GM19240 (cell line): ENCODE measurements around a stretch of chr9.

- RRBS = no CpG with 5 or more reads among the region's 14 CpGs
These were observed 28.0 kb upstream of the CKS2 start for GRCh38 chr9:89282922-89283497.

DNA sequence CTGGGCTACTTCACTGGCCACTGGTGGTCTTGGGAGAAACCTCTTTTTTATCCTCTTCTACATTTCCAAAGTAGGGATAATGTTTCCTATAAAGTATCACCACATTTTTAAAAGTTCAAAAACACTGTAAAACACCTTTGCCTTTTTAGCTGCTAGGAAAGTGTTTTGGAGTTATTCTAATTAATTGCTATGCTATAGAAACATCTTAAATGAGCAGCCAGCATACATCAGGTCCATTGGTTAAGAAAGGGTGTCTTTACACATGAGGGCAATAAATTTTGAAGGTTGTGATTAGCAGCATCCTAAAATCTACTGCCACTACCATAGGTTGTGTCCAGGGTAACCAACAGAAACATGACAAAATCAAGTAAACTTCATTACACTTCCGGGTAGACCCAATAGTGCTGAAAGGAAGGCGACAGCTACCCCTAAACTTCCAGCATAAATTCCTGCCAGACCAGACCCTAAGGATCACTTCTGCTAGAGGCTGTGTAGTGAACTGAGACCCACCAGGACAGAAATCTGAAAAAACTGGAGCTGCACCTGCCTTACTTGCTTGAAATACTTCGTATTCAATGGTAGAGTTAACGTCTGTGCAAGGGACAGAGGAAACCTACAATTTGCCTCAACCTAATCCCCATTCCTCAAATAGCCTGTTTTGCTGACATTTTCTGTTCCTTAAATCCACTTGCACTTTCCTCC, 1.2 kb upstream of the SECISBP2 start:
- RRBS = no CpG with 5 or more reads among the region's 4 CpGs

DNA sequence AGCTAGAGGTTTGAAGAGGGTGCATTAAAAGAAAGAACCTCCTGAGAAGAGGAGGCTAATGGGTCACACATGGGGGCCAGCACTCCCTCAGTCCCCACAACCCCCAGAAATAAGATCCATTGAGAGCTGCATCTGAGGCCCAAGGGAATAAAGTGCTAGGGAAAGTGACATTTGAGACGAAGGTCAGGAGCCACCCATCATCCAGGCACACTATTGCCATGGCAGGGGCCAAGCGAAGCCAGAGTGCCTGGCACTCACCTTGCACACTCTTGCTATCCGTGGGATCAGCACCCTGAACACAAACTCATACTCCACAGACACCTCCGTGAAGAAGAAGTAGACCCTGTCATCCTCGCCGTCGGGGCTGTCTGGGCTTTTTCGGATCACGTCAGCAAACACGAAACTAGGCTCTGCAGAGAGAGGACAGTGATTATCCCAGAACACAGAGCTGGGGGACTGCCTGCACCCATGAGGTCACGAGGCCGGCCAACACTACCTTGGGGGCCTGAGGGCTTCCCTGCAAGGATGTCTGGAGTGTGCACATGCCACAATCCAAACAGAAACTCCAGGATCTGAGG, 72.8 kb downstream of the SECISBP2 start:
- RRBS = no CpG with 5 or more reads among the region's 12 CpGs

GRCh38 chr9:89436970-89437715, 60.8 kb downstream of the SEMA4D start:
- RRBS = no CpG with 5 or more reads among the region's 19 CpGs

- RRBS = no CpG with 5 or more reads among the region's 14 CpGs
These were observed 55.0 kb downstream of the SEMA4D start for GRCh38 chr9:89442782-89443351.

DNA sequence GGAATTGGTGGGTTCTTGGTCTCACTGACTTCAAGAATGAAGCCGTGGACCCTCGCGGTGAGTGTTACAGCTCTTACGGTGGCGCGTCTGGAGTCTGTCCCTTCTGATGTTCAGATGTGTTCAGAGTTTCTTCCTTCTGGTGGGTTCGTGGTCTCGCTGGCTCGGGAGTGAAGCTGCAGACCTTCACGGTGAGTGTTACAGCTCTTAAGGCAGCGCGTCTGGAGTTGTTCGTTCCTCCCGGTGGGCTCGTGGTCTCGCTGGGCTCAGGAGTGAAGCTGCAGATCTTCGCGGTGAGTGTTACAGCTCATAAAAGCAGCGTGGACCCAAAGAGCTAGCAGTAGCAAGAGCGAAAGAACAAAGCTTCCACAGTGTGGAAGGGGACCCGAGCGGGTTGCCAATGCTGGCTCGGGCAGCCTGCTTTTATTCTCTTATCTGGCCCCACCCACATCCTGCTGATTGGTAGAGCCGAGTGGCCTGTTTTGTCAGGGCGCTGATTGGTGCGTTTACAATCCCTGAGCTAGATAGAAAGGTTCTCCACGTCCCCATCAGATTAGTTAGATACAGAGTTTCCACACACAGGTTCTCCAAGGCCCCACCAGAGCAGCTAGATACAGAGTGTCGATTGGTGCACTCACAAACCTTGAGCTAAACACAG, 18.3 kb downstream of the SEMA4D start:
- RRBS = no CpG with 5 or more reads among the region's 28 CpGs

DNA sequence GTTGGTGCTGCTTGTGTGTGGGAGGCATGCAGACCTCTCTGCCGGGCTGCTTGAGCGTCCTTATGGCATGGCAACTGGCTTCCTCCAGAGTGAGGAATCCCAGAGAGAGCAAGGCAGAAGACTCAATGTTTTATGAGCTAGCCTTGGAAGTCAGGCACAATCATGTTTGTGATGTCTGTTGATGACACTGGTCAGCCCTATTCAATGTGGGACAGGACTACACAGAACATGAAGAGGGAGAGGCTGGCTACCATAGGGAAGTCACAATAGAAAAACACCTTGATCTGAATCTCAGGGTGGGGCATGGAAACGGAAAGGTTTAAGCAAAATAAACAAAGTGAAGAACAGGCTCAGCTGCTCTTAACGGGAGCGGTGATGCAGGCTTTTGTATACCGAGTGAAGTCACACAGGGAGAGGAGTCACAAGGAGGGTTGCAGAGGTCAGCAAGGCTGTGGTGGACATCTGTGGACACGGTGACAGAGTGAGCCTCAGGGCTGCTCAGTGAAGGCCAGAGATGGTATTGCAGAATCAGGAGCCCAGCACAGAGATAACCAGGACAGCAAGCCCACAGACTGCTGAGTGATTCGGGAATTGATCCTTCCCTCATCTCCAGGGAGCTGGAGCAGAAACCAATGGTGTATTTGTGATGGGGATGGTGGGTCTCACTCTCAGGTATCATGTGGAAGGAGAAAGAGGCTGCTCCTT, 30.6 kb upstream of the SEMA4D start:
- RRBS = no CpG with 5 or more reads among the region's 8 CpGs

GRCh38 chr9:89536095-89536724, 38.3 kb upstream of the SEMA4D start:
- RRBS = no CpG with 5 or more reads among the region's 6 CpGs

GRCh38 chr9:89623319-89624036, 18.7 kb downstream of the GADD45G start:
- RRBS = no CpG with 5 or more reads among the region's 12 CpGs

DNA sequence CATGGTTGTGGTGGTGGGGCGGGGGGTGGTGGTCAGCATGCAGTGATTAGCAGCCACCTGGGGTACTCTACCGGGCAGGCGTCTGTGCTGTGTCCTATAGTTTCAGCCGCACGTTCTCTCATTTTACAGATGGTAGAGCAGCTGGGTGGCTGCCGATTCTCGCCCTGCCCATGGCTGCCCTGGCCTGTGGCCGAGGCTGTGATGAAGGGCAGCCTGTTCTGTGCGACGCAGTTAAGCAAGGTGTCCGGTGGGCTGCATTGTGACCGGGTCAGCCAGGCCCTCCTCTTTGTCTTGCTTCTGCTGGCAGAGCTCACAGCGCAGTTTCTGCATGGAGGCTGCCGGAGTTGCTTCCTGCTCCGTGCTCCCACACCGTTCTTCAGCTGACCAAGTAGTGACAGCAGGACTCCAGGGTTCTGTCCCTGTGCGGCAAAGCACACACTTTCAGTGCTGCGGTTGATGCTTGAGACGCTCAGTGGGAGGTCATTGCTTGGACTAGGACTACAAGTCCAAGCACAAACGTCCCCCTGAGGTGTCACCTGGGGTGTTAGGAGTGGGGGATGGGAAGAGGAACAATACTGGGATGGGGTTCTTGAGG, 57.9 kb downstream of the GADD45G start:
- RRBS = 90% methylated on average over 3 of the region's 20 CpGs

DNA sequence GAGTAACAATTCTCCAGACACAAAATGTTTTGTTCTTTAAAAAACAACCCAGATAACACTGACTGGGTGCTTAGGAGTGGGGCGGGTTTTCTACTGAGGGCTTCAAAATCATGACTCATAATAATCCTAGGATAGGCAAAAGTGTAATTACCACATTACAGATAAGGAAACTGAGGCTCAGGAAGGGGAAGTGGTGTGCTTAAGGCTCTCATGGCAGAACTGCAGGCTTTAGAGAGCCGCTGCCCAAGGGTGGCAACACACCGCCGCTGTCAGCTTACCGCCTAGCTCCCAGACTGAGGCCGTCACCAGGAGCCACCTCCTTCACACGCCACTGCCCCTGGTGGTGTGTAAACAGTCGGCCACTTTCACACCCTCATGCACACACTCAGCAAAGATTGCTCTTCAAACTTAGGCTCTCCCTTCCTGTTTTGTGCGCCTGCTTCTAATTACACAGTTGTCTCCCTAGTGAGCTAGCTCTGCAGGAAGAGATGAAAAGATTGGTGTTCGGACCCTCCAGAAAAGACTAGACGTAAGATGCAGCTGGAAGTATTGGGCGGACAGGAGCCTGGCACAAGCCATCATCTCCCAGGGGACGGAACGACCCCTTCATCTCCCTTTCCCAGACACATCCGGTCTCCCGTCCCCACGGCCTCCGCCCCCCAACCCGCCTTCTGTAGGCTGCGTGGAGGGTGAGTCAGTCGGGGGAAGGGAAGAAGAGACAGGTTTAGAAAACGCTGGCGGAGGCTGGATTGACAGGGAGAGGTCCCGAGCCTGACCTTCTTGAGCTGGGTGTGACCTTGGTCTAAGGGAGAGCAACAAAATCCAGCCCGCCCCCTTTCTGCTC, 162.7 kb downstream of the SYK start:
- RRBS = no CpG with 5 or more reads among the region's 25 CpGs

DNA sequence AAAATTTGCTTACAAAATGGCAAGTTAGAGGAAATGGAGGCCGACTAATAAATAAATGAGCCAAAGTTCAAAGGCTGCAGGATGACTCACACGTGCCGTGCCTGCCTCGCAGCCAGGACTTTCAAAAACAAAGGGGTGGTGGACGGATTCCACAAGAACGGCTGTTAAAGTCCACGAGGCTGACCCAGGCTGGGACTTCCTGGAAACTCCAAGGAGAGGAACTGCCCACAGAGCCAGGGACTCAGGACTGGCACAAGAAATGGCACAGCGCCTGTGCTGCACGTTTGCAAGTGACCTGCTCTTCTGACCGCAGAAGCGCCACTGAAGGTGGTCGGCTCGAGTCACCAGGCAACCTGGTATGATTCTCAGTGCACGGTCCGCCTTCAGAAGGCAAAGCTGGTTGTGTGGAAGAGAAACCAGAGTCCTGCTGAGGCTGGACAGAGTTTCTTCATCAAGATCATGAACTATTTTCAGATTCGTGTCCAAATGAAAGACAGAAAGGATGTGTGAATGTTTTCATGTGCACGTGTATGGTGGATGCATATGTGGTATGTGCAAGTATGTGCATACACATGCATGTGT, 236.5 kb downstream of the SYK start:
- RRBS = no CpG with 5 or more reads among the region's 17 CpGs

DNA sequence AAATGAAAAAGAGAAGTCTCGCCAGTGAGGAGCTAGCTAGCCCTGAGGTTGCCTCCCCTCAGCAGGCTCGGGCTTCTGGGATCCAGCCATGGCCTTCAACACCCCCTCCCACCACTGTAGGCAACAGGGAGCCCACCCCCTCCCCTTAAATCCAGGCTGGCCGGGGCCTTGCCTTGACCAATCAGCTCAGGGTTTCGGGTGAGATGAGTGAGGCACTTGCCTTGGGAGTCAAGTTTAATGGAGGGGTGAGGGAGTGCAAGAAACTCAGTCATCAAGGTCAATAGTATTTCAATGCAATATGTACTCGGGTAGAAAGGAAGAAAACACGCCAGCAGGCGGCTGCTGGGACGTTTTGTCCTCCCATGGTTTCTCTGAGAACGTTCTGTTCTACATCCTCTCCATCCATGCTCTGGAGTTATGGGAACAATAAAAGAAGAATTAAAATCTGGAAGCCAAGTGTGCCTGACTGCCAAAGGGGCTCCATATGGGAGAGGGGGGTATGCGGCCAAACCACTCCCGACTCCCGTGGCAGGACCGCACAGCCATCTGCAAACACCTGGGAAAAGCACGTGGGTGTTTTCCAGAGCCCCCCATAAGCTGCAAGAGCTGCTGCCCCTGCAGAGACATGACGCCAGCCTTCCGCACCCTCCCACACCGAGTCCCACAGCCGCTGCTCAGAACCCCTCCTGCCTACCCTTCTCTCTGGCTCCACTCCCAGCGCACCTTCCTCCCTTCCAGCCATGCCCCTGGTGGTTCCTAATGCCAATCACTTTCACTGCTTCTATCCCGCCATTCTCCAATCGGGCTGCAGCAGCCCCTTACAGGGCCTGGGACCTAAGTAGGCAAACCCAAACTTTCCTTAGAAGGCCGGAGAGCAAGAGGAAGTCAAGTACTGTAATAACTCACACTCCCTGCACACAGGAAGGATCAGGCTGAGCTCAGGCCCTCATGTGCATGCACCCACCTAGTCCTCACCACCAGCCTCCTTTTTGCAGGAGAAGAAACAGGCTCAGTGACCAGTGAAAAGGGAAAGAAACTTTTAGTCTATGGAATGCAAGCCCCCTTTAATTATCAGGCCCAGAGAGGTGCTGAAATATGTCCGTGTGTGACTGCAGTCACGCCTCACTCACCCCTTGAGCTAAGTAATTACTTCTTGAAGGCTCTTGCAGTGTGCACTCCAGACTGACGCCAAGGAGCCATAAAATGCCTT, 241.6 kb downstream of the SYK start:
- RRBS = no CpG with 5 or more reads among the region's 25 CpGs

- RRBS = no CpG with 5 or more reads among the region's 3 CpGs
These were observed 258.8 kb downstream of the SYK start for GRCh38 chr9:91060364-91060843.

DNA sequence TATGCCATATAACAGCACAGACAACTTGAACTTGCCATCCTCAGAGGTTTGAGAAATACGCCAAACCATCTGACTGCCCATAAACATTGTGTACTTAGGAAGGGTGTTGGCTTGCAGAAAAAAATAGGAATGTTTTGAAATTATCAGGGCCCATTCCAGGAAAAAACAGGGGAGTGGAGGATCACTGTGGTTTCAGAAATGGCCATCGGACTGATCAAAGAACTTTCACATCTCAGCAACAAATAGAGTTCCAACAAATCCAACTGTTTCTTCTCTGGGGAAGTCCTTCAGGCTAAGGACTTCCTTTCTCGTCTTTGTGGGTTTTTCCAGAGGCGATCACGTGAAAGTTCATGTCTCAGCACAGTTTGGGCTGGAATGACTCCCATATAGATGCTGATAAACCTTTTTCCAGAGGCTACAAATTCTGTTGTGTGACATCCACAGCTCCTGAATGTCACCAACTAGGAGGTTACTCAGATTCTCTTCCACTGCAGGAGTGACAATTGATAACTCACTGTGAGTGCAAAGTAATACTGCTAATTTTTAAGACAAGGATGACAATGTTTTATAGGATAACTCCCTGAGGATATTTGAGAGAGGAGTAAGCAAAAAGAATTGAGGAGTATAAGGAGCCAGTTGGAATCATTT, 259.3 kb downstream of the SYK start:
- RRBS = no CpG with 5 or more reads among the region's 5 CpGs

GRCh38 chr9:91106510-91106709, 255.3 kb downstream of the AUH start:
- RRBS = no CpG with 5 or more reads among the region's 4 CpGs

GRCh38 chr9:91156704-91157461, 204.8 kb downstream of the AUH start:
- RRBS = no CpG with 5 or more reads among the region's 8 CpGs

GRCh38 chr9:91160310-91160834, 201.3 kb downstream of the AUH start:
- RRBS = no CpG with 5 or more reads among the region's 25 CpGs

DNA sequence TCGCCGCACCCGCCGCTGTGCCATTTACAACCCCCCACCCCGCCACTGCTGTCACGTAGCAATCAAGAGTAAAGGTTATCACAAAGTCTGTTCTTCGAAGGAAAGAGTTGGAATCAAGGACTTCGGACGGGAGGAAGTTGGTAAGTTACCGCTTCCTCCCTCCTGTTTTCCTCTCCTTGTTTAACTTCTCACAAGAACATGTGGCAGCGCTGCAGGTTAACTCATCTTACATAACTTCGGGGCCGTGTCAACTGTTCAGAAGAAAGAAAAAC, 167.7 kb downstream of the AUH start:
- RRBS = no CpG with 5 or more reads among the region's 13 CpGs

DNA sequence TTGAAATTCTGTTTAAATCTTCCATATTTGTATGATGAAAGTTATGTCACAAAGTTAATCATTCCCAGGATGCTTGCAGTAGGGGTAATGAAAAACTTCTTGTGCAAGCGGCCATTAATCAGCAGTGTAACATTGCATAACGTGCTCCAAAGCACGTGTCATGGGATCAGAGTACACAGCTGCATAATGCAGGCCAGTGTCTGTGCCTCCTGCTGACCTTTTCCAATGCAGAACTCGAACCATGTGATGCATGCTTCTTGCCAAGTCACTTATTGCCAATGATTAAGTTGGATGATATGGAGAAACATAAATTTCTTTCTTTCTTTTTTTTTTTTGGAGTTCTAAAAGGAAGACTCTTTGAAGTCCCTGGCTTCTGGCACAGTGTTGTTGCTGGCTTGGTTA, 164.5 kb downstream of the AUH start:
- RRBS = no CpG with 5 or more reads among the region's 4 CpGs